Renal cortical epithelial cell (primary cell): ENCODE data around the genes WNT16 and CADPS2.

DNA sequence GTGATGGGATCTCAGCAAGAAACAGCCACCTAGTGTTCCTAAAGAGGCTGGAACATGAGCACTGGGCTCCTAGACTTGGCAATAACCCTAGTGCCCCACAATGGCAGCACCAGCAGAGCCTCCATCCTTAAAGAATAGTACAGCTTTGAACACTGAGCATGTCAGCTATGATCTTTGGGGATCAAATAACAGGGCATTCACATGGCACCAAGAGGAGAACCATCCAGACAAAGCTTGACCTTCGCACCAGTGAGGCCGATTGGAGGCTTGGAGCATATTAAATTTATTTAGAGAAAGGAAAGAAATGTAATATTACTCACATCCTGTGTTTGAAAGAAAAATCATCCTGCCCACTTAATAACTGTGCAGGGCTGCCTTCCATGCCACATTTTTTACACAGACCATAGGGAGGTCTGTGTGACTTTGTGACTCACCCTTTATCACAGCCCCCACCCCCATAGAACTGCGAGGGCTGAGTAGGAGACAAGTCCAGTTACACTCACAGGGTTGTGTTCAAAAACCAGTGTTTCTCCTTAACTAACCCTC, 52.0 kb downstream of the CAV1 start:
- RRBS: no CpG with 5 or more reads among the region's 3 CpGs

DNA sequence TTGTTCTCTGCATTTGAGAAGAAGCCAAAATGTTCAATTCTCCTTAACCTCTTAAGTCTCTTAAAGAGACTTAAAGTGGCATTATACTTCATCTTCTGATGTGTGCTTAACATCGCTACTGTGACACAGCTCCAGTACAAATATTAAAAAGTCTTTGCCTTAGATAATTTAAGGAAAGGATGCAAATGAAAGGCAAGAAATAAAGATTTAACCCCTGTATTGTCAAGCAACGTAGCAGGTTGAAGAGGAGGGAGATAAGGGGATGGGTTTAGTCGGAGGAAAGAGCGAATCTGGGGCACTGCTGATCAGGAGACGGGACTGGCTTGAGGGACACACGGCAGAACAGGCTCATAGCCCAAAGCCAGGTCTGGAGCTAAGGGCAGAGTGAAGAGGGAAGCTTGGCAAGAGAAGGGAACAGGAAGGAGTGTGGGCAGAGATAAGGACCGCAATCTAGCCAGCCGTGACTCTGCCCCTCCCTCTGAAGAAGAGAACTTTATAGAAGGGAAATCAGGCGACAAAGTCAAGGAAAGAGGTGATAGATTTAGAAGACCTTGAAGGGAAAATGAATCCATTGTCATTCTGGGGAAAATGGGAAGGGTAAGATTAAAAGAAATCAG, 67.5 kb downstream of the CAV1 start:
- RRBS: no CpG with 5 or more reads among the region's 9 CpGs

DNA sequence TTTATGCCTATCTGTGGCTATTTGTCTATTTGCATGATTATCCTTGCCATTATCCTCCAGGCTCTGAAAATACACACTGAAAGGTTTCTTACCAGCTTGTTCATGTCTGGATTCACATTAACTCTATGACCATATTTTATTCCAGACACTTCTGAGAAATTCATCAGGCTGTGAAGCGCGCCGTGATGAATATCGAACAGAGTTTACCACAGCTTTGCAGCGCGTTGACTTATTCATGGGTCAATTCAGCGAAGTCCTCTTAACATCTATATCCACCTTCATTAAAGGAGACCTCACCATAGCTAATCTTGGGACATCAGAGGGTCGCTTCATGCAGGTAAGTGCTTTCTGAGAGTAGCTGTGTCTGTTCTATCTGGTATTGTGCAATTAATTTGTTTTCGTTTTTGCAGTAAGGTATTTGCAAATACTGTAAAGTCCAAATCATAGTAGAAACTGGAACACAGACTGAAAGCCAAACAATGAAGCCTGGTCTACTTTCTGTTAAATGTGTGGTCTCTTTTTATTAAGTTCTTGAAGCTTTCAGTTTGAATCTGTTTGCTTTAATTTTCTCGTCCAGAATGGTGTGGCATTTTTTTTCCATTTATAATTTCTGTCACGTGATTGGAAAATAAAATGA, 59.6 kb downstream of the MET start:
- RRBS: no CpG with 5 or more reads among the region's 11 CpGs

DNA sequence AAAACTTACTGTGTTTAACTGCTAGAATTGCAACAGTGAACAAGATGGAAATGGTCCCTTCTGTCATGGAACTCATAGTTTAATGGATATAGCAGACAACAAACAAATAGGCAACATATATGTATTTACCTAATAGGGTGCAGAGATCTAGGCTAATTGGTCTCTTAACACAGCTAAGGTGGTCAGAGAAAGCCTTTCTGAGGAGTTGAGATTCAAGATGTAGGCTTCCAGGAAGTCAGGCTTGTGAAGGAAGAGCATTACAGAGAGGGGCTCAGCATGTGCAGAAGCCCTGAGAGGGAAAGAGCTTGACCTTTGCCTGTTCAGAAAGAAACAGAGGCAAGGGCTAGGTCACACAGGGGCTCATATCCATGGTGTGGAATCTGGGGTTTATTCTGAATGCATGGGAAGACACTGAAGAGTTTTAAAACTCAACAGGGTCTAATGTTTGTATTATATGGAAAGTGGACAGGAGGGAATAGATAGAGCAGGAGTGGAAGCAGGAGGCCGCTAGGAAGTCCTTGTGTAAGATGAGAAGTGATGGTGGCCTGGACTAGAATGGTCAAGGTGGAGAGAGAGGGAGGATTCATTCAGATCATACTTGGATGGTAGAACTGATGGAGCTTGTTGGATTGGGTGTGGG, 98.0 kb downstream of the ST7 start:
- RRBS: no CpG with 5 or more reads among the region's 1 CpG

GRCh38 chr7:118572786-118573599, 348.5 kb downstream of the ANKRD7 start:
- RRBS: no CpG with 5 or more reads among the region's 6 CpGs

- RRBS: no CpG with 5 or more reads among the region's 5 CpGs
Observed at GRCh38 chr7:119472391-119472699, 800.6 kb upstream of the KCND2 start.

- RRBS: no CpG with 5 or more reads among the region's 10 CpGs
Observed at GRCh38 chr7:121027707-121028760, 39.5 kb downstream of the CPED1 start.

DNA sequence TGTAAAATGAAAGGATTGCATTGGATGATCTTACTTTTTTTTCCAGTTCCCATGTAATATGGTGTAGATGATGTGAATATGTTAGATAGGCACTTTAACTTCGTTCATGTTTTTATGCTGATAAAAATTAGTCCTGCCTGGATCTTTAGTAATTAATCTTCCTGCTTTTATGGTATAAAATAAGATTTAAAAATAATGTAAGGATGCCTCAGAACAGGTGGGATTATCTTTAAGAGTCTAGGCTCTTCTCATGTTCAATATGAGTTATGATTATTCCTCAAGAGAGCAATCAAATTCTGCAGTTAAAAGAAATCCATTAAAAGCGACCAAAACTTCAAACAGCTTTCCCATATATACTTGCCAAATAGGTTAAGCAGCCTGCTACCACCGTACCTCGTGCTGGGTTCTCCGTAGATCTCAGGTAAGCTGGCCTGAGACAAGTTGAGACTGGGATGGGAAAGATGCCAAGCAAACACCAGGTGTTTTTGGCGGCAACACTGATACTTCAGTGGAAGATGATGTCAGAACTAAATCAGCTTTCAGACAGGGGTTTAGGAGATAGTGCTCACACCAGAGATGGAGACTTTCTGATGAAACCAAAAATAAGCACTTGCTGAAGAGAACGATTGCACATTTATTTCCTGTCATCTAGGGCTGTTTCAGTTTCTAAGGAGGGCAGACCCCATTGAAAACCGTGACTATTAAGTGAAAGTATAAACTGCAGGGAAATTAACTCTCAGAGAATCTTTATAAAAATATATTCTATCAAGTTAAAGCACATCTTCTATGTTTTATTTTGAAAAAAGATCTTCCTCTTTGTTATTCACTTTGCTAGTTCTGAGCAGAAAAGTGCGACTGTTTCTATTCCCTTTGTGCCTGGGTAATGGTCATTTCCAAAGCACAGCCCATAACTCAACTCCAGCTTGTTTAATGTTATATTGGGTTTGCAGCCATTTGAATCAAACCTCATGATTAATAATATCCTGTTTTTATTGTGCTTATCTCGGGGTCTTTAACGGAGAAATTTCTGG, 149.7 kb downstream of the CPED1 start:
- RRBS: no CpG with 5 or more reads among the region's 11 CpGs

DNA sequence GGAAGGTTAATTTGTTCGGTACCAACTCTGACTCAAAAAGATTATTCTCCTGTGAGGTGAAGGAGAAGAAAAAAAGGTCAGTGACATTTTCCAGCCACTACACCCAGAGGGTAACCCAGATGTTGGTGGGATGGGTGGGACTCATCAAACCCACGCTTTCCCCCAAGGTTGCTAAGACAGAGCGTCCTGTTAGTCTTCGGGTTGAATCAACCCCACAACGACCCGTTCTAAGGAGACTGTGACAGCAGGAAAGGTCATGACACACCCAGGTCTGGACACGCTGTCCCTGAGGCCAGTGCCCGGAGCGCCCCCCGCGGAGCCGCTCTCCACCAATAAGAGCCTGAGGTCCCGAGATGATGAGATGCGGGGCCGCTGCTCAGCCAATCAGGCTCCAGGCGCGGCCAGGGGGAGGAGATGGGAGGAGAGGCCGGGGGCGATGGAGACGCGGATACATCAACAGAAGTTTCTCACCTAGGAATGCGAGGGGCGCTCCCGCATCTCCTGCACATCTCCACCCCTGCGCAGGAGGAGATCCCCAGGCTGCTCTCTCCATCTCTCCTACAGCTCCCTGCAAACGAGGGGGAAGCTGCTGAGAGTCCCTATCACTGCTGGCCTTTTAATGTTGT, at the start of gene WNT16:
Gene WNT16, plus strand, starts transcription at position 456 of the 626 bp plus-strand sequence.
- RRBS: no CpG with 5 or more reads among the region's 26 CpGs

DNA sequence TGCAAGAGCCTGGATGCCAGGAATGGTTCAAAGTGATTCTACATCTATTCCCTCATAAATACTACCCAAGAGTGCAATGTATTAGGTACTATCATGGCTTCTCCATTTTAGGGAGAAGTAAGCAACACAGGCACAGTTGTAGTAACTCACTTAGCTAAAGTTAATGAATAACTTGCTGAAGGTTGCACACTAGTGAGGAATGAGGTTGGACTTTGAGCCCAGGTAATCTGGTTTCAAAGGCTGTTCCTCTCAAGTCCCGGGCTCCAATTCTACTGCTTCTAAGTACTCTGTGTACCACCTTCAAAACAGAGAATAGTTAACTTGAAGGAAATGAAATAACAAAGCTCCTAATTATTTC, 158.4 kb upstream of the PTPRZ1 start:
- RRBS: no CpG with 5 or more reads among the region's 1 CpG

DNA sequence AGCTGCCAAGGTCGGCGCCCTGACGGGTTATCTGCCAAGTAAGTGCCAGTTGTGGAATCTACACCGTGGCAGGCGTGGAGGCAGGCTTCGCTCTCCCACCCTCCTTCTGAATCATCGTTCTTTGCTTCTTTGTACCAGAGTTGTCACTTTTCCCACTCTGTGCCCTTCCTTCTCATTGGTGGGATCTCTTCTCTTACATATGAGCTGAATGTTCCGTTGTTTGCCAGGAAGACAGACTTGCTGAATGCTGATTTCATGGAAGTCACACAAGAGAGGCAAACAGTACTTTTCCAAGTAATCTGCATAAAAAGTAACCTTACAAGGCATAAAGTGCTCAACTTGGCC, 40.6 kb upstream of the PTPRZ1 start:
- RRBS: no CpG with 5 or more reads among the region's 8 CpGs

GRCh38 chr7:122802997-122803790, 83.1 kb downstream of the CADPS2 start:
- RRBS: no CpG with 5 or more reads among the region's 2 CpGs

DNA sequence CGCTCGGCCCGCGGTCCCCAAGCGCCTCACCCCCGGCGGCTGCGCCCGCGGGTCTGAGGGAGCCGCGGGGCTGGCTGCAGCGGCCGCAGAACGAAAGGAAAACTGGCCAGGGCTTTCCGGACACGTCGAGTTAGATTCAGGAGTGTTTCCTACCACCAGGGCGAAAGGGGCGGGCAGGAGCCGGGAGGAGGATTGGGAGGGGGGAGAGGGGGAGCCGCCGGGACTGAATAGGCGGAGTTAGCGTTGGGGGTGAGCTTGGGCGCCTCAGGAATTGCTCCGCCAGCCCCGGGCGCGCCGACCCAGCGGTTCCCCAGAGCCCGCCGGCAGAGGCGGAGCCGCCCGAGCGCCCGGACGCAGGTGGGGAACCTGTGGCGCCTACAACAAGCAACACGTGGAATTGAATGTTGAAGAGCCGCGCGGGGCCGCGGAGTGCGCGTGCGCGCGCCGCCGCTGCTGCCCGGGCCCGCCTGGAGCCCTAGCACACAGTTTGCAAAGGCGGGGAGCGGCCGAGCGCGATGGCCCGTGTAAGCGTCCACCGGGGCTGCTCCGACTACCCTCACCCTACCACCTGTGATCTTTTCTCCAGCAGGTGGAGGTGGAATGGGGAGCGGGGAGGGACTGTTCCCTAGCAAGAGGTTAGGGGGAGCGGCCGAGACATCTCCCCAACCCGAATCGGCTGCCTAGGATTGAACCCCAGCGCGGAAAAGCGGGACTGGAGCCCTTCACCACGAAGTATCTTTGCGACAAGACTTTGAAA, at the start of gene CADPS2:
Gene CADPS2, minus strand, starts transcription at position 104 of the 757 bp plus-strand sequence.
- RRBS: 2% methylated on average over 36 of the region's 75 CpGs

GRCh38 chr7:123216790-123217049, 17.0 kb upstream of the SLC13A1 start:
- RRBS: no CpG with 5 or more reads among the region's 1 CpG

- RRBS: no CpG with 5 or more reads among the region's 7 CpGs
Observed at GRCh38 chr7:123600678-123601152, 906 bp upstream of the ASB15 start.

- RRBS: no CpG with 5 or more reads among the region's 4 CpGs
Observed at GRCh38 chr7:123609135-123609830, 7.7 kb downstream of the ASB15 start.

DNA sequence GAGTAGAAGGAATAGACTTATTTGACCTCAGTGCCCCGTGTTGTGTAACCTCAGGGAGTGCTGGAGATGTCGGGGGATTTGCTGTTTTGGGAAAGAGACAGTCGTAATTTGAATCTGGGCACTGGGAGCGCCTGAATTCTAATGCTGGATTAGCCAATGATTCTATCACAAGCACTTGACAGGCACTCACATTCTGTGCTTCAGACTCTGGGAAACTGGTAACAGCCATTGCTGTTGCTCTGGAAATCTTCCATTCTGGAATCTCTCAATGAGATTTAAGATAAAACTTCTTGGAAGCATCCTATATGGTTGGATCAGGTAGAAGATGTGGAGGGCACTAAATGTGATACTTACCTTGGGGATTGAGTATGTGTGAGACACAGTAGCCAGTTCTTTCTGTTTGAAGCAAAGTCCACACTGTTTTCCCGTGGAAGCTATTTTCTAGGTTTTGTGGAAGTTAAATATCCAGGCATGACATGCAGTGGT, 13.6 kb upstream of the LMOD2 start:
- RRBS: no CpG with 5 or more reads among the region's 5 CpGs

- RRBS: no CpG with 5 or more reads among the region's 2 CpGs
Observed at GRCh38 chr7:123656479-123656780, 764 bp downstream of the LMOD2 start.

DNA sequence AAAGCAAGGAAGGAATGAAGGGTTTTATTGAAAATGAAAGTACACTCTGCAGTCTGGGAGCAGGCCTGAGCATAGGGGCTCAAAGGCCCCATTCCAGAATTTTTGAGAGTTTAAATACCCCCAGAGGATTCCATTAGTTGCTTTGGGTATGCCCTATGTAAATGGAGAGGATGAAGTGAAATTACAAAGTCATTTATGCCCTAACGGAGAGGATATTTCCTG, 247.8 kb downstream of the GPR37 start:
- RRBS: no CpG with 5 or more reads among the region's 1 CpG